Left colon (tissue), 1 donor: ENCODE results near the genes MYADML2 and RFNG.

GRCh38 chr17:81702220-81703154, 680 bp upstream of the MRPL12 start:
- PRO-cap = unidirectional peak, plus-strand start at chr17:81702437; bidirectional peak, plus-strand start at chr17:81702634, minus-strand start at chr17:81702440; unidirectional peak, plus-strand start at chr17:81702634

DNA sequence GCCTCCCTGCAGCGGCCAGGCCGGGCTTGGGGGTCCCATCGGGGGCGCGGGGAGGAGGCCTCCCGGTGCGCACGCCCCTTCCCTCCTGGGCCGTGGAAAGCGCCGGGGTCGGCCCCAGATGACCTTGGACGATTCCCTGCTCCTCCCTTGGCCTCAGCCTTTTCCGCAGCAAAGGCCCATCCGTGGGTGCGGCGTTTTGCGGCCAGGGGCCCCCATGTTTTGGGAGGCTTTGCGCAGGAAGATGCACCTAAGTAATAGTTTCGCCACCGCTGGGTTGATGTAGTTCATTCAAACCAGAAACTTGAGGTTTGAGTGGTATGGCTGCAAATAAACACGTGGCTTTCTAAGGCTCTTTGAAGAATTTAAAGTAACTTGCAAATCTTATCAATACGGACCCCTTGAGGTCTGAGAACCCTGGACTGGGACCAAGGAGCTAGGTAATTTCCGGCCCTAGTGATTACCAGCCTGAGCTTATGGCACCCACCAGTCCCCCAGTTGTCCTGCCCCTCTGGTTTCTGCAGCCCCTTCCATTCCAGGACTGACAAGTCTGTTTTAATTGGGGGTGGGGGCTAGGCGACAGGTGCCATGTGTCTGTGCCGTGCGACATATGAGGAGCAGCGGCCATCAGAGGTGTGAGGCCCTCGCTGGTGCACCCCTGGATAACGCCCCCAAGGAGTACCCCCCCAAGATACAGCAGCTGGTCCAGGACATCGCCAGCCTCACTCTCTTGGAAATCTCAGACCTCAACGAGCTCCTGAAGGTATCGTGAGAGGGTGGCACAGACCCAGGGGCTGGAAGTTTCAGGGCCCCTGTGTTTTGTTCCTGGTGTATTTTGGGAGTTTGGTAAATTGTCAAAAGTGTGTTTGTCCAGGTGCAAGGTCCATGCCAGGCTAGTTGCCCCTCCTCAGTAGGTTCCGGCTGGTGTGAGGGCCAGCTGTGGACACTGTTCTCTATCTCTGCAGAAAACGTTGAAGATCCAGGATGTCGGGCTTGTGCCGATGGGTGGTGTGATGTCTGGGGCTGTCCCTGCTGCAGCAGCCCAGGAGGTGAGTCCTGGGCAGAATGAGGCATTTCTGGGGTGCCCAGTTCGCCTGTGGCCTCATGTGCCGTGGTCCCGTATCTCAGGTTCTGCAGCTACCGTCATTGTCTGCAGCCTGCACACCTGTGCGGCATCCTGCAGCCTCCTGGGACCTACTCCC, 903 bp downstream of the MRPL12 start:
- PRO-cap = no peak

GRCh38 chr17:81714115-81714388, 2.0 kb downstream of the SLC25A10 start:
- PRO-cap = no peak

DNA sequence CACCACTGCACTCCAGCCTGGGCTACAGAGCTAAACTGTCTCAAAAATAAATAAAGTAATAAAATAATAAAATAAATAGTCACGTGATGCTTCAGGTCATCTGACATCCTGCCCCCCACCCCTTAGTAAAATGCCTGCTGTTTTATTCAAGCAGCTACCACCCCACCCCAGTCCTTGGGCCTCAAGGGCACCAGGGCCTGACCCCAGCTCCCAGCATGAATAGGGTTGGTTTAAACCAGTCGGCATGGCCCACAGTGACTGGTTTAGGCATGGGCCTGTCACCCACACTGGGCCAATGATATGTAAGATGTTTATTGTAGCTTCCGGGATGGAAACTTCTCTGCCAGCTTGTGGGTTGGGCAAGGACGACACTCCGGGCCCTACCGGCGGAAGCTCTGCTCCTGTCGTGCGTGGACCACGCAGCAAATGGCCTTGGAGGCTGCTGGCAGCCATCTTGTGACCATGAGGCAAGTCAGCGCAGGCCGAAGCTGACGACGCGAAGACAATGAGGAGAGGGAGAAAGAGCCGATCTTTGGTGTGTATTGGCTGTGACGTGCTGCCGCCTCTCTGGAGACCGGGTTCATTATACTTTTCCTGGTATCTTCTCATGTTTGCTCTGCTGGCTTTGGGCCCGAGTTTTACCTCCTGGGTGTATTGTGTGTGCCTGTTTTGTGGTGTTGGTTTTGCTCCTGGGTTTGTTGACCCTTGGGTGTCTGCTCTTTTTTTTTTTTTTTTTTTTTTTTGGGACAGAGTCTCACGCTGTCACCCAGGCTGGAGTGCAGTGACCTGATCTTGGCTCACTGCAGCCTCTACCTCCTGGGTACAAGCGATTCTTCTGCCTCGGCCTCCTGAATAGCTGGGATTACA, 15.3 kb downstream of the SLC25A10 start:
- PRO-cap = unidirectional peak, plus-strand start at position 346 of the sequence; unidirectional peak, minus-strand start at position 507 of the sequence

DNA sequence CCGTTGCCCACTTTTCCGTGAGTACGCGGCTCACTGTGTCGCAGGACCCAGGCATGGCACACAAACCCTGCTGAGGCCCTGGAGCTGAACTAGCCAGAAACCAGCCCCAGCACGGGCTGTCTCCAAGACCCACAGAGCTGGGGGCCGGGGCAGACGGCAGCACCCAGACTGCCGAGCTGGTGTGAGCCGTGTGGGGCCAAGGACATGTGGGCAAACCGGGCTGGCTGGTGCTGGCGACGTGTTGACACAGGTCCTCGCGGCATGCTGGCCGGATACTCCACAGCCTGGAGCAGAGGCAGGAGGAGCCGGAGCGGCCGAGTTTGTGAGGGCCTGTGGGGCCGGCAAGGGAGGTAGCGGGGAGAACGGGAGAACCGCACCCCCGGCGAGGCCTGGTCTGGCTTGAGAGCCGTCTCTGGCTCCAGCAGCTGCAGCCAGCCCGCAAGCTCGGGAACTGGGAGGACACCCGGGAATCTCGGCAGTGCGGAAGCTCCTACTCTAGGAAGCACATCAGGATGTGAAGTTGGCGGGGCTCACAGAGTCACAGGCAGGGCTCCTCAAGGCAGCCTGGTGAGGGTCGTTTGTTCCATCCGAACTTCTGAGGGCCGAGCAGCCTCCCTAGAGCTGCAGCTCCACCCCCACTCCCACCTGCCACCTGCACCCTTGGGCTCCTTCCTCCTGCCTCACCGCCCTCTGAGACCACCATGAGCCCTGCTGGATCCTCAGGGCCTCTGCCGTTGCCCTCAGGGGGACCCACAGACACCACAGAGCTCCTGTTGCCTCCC, 6.6 kb upstream of the PPP1R27 start:
- PRO-cap = no peak

DNA sequence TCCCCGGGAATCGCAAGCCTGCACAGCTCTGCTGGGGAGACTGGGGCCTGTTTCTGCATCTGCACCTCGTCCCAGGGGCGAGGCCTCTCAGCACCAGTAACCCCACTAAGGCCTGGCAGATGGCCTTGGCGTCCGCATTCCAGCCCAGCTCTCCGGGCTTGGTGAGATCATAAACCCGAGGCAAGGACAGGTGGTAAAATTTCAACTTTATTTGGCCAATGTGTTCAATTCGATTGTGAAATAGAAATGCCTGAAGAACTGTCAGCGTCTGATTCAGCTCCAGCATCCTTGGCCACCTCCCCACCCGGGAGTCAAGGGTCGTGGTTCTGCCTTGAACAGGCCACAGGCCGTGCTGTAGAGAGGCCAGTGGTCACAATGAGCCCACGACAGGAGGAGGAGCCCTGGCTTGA, 8.1 kb upstream of the PPP1R27 start:
- PRO-cap = no peak

GRCh38 chr17:81843382-81844234, 8.8 kb upstream of the PPP1R27 start:
- PRO-cap = no peak

- PRO-cap = no peak
These were observed 11.0 kb upstream of the PPP1R27 start for GRCh38 chr17:81845823-81846317.

GRCh38 chr17:81865181-81866308, 5.2 kb upstream of the P4HB start:
- PRO-cap = bidirectional peak, plus-strand start at chr17:81866038, minus-strand start at chr17:81865852

DNA sequence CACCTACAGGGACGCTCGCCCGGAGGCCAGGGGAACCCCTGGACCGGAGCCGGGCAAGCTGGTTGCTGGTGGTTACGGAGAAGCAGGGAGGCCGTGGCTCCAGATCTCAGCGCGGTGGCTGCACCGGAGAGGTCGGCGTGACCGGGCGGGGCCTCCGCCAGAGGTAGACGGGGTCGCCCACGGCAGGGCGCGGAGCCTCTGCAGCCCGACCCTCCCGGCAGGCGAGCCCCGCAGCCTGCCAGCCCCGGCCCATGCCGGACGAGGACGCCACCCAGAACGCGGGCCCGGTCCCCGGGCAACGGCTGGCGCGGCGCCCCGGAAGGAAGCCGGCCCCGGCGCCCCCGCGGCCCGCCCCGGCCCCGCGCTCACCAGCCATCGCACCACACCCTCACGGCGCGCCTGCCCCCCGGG, 296 bp downstream of the PCYT2 start:
- PRO-cap = unidirectional peak, minus-strand start at position 300 of the sequence

GRCh38 chr17:81915294-81916225, 2.4 kb downstream of the SIRT7 start:
- PRO-cap = no peak

- PRO-cap = no peak
These were observed 4.8 kb downstream of the MAFG start for GRCh38 chr17:81922723-81923238.

DNA sequence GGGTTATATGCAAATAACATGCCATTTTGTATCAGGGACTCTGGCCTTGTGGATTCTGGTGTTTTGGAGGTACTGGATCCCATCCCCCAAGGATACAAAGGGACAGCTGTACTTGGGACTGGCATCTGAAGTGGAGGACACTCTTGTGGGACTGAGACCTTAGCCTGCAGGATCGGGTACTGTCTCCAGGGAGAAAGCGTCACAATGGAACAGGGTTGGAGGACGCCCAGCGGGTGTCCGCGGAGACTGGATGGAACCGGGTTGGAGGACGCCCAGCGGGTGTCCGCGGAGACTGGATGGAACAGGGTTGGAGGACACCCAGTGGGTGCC, at the start of gene MYADML2:
Gene MYADML2, minus strand, starts transcription at position 131 of the 330 bp plus-strand sequence.
- PRO-cap = no peak

DNA sequence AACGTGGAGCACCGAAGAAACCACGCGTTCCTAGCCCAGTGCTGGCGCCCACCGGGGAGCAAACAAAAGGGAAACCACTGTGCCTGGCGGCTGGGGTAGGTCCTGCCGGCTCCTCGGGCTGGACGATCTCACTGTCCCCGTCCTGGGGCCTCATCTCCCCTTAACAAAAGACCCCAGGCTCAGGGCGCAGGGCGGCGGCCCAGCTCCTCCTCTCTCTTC, 447 bp downstream of the CENPX start:
- PRO-cap = no peak

DNA sequence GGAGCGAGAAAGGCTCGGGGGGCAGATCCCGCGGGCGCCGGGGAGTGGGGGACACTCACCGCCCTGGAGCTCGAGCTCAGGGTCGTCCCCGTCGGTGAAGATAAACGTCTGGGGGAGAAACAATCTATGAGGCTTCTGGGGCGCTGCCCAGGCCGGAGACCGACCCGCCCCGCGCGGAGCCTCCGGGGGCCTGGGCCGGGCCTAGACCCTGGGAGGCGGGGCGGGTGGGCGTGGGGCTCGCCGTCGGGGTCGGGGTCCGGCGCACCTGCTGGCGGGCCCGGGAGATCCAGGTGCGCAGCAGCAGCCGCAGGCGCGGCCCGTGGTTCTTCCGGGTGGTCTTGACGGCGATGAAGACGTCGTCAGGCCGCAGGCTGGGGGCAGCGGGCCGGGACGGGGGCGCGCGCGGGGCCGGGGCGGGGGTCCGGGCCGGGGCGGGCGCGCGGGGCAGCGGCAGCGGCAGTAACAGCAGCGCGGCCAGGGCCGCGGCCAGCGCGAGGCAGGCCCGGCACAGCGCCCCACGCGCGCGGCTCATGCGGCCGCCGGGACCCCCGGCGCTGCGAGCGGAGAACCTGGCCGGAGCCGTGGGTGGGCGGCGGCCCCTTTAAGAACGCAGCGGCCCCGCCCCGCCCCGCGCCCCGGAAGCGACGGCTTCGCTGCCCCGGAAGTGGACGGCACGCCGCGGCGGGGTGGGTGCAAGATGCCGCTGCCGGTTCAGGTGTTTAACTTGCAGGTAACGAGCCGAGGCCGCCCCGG, at the start of gene RFNG:
Gene RFNG, minus strand, starts transcription at position 577 of the 753 bp plus-strand sequence.
- PRO-cap = unidirectional peak, plus-strand start at position 282 of the sequence; bidirectional peak, plus-strand start at position 674 of the sequence, minus-strand start at position 575 of the sequence

DNA sequence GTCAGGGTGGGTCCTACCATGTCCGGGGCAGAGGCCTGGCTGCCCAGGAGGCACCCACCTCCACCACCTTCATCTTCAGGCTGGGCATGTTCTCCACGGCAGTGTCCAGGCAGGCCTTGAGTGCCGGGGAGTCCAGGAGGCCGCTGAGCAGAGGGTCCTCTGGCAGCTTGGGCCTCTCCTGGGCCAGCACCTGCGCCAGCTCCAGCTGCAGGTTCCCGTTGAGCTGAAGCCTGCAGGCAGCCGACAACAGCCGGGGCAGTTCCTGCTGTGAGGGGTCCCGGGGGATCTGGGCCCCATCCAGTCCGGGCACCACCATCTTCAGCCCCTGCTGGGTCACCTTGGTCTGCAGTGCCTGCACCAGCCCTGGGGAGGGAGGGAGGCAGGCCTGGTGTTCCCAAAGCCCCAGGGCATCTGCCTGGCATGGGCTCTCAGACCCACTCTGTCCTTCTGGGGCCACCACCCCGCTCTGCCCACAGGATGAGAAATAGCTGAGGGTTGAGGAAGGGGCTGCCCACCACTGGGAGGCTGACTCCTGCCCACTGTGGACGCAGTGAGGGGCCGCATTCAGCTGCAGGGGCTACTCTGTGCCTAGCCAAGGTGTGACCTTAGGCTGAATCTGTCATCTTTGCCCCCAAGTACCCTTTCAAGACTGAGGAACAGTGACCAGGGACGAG, 11.7 kb downstream of the FASN start:
- PRO-cap = no peak

DNA sequence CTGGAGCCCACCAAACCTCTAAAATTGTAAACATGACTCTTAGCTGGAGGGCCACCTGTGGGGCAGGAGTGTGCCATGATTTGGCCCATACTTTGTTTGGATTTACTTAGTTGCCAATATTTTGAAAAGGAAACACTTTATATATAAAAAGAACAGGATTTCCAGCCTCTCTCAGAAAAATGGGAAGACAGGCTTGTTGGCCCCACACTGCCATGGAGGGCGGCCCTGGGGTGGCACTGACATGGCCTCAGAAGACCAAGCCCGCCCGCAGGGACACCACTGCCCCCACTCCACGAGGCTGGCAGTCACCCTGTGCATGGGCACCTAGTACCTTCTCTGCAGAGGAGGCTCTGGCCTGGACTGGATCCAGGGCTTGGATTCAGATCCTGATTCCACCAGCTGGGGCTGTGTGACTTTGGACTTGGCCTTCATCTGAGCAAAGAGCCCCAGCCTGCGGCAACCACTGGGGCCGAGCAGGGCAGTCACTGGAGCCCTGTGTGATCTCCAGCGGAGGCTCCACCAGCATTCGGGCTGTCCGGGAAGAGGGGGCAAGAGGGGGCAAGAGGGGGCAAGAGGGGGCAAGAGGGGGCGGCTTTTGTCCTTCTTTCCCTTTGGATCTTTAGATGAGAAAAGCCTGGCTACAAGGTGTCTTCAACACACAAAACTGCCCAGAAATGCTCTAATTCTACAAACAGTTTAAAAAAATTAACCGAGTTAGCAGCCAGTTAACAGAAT, 16.9 kb upstream of the FASN start:
- PRO-cap = no peak

GRCh38 chr17:82200549-82201191, 12.0 kb downstream of the CCDC57 start:
- PRO-cap = no peak

GRCh38 chr17:82237280-82237985, 8.6 kb downstream of the SLC16A3 start:
- PRO-cap = no peak

DNA sequence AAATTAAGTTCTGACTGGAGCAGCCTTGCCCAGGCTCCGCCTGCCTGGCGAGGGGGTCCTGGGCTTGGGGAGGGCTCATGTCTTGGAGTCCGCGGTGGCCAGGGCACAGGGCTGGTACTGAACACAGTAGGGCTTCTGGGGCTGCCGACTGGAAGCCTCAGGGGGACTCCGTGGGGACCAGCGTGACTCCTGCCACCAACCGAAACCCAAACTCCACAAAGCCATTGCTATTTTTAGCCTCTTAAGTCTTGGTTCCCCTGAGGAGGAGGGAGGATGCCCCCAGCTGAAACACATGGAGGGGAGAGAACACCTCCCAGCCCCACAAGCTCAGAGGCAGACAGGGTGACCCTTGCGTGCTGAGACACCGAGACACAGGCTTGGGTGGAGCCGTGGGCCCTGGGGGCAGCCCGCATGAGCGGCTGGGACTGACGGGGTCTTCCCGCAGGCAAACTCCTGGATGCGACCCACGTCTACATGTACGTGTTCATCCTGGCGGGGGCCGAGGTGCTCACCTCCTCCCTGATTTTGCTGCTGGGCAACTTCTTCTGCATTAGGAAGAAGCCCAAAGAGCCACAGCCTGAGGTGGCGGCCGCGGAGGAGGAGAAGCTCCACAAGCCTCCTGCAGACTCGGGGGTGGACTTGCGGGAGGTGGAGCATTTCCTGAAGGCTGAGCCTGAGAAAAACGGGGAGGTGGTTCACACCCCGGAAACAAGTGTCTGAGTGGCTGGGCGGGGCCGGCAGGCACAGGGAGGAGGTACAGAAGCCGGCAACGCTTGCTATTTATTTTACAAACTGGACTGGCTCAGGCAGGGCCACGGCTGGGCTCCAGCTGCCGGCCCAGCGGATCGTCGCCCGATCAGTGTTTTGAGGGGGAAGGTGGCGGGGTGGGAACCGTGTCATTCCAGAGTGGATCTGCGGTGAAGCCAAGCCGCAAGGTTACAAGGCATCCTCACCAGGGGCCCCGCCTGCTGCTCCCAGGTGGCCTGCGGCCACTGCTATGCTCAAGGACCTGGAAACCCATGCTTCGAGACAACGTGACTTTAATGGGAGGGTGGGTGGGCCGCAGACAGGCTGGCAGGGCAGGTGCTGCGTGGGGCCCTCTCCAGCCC, 9.8 kb downstream of the SLC16A3 start:
- PRO-cap = bidirectional peak, plus-strand start at position 783 of the sequence, minus-strand start at position 641 of the sequence